Breast (tissue), 4 donors: Measurements from ENCODE around the genes FKTN and TAL2.

- PRO-cap, 3 experiments = no peak in any of the 3 experiments
- RRBS = no CpG with 5 or more reads among the region's 7 CpGs
Measured at GRCh38 chr9:104915097-104915579, 12.8 kb downstream of the ABCA1 start.

DNA sequence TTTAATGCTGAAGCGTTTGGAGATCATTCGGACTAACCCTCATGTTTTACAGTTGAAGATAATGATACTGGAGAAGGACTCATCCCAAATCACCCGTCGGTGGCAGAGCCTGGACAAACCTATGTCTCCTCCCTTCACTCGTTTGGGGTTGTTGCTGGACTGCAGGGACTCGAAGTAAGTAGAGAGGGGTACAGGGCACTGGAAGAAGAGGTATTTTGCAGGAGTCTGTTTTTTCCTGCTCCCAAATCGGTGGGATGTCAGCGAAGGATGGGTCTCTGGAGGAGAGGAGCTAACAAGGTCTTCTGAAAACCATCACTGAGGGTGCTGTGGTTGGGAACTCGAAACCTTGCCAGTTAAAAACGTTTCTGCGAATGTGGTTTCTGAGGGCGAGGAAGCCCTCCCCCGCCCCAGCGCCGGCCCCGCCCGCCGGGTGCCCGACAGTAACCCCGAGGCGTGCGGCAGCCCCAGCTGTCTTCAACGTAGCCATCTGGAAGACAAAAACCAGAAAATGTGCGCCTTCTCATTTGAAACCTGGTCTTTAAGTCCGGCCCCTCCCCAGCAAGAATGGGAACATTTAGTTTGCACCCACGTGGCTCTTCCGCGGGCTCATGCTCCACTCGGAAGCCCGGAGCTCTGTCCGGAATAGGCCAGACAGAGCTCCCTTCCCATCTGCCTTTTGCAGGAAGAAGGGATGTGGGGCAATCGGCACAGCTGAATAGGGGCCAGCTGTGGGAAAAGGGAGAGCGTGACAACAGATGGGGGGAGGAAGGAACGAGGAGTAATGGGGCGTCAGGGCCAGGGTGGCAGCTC, 63.1 kb upstream of the ABCA1 start:
- PRO-cap, 3 experiments = peak in 1 of 3 experiments; most common plus-strand start position 679 of the sequence (in 1); most common minus-strand start position 678 of the sequence (in 1)
- RRBS = 1% methylated on average over 11 of the region's 35 CpGs

DNA sequence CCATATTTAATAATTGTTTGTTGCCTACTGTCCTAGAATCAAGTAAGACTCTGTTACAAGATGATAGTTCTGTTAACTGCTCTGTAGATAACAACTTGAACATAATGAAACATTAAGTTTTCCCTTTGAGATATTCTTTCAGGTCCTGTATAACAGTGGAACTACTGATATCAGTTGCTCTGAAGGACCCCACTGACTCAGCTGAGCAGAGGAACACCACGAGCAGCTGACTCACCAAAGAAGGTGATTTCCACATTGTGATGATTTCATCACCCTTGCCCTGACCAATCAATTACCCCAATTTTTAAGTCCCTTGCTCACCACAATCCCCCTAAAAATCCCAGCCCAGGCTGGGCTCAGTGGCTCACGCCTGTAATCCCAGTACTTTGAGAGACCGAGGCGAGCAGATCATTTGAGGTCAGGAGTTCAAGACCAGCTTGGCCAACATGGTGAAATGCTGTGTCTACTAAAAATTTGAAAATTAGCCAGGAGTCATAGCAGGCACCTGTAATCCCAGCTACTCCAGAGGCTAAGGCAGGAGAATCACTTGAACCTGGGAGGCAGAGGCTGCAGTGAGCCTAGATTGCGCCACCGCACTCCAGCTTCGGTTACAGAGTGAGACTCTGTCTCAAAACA, 125.3 kb upstream of the ABCA1 start:
- PRO-cap, 3 experiments = no peak in any of the 3 experiments
- RRBS = no CpG with 5 or more reads among the region's 7 CpGs

GRCh38 chr9:105259811-105260916, 15.7 kb downstream of the SLC44A1 start:
- PRO-cap, 3 experiments = no peak in any of the 3 experiments
- RRBS = no CpG with 5 or more reads among the region's 2 CpGs

- PRO-cap, 3 experiments = peak in 3 of 3 experiments; most common plus-strand start chr9:105558132 (in 2); most common minus-strand start chr9:105558068 (in 1)
- RRBS = under 1% methylated on average over 8 of the region's 53 CpGs
Measured at GRCh38 chr9:105557739-105558732, at the start of gene FKTN. Gene FKTN (plus strand): TSS chr9:105558131.

GRCh38 chr9:105661969-105662627, at the start of gene TAL2:
Gene TAL2 (plus strand): TSS chr9:105662457.
- PRO-cap, 3 experiments = no peak in any of the 3 experiments
- RRBS = no CpG with 5 or more reads among the region's 7 CpGs

GRCh38 chr9:105911396-105911904, 217.1 kb downstream of the TMEM38B start:
- PRO-cap, 3 experiments = no peak in any of the 3 experiments
- RRBS = no CpG with 5 or more reads among the region's 3 CpGs

GRCh38 chr9:106304571-106304900, 558.4 kb upstream of the ZNF462 start:
- PRO-cap, 3 experiments = no peak in any of the 3 experiments
- RRBS = no CpG with 5 or more reads among the region's 3 CpGs

- PRO-cap, 3 experiments = no peak in any of the 3 experiments
- RRBS = no CpG with 5 or more reads among the region's 7 CpGs
Measured at GRCh38 chr9:106873937-106874717, 11.2 kb downstream of the ZNF462 start.

GRCh38 chr9:107010760-107011238, 147.8 kb downstream of the ZNF462 start:
- PRO-cap, 3 experiments = no peak in any of the 3 experiments
- RRBS = no CpG with 5 or more reads among the region's 4 CpGs

DNA sequence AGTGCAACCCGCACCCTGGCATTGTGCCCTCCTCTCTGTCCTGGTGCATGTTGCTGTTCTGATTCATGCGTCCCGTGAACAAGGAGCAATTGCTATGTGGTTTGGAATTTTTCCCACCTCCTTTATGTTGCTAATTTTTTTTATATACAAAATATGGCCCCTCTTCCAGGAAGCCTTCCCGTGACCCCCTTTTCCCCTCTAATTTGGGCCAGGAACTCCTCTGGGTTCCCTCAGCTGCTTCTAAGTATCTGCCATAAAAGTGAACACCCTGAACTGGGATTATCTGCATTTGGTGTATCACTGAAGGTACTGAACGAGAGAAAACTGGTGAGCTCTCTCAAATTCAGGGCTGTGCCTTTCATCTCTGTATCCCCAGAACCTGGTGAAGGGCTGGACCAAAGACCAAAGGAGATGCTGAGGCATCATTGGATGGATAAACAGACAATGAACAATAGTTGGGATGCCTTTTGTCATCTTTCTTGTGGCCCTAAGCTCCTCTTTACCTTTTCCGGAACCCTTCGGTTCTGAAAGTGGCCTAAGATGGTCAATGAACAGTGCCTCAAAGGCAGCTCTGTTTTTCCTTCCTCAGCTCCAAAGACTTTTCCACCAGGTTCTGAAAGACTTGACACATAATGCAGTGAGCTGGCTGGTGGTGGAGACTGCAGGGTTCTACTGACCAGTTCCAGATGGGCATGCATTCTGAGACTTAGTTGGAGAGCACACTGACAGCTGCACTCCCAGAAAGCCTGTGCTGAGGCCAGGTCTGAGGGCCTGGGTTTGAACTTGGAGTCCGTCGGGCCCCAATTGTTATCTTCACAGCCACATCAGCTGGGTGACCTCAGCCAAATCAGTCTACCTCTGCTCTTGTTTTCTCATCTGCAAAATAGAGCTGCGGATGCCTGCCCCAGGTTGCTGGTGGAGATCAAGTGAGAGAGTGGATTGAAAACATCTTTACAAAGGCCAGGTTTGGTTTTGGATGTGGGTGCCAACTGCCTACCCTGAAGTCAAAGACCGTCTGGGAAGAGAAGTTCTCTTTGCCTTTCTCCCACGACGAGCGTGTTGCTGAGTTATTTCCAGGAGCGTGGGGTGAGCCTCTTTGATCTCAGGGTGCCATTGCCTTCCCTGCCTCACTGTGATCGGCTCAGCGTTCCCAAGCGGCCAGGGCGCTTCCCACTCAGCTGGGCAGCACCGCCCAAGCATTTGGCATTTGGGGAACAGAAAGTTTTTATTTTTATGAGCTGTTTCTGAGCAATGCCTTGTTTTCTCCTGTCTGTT, 54.5 kb downstream of the RAD23B start:
- PRO-cap, 3 experiments = no peak in any of the 3 experiments
- RRBS = no CpG with 5 or more reads among the region's 20 CpGs

- PRO-cap, 3 experiments = no peak in any of the 3 experiments
- RRBS = no CpG with 5 or more reads among the region's 6 CpGs
Measured at GRCh38 chr9:107569054-107569651, 79.6 kb upstream of the KLF4 start.

- PRO-cap, 3 experiments = peak in 3 of 3 experiments; most common plus-strand start chr9:107638021 (in 3); most common minus-strand start chr9:107637724 (in 3)
- RRBS = 4% methylated on average over 24 of the region's 71 CpGs
Measured at GRCh38 chr9:107637312-107638497, 148.1 kb upstream of the KLF4 start.

GRCh38 chr9:107712444-107712878, 222.9 kb upstream of the KLF4 start:
- PRO-cap, 3 experiments = no peak in any of the 3 experiments
- RRBS = no CpG with 5 or more reads among the region's 4 CpGs

GRCh38 chr9:107737665-107738873, 248.5 kb upstream of the KLF4 start:
- PRO-cap, 3 experiments = peak in 1 of 3 experiments; most common plus-strand start chr9:107738642 (in 1)
- RRBS = no CpG with 5 or more reads among the region's 21 CpGs

DNA sequence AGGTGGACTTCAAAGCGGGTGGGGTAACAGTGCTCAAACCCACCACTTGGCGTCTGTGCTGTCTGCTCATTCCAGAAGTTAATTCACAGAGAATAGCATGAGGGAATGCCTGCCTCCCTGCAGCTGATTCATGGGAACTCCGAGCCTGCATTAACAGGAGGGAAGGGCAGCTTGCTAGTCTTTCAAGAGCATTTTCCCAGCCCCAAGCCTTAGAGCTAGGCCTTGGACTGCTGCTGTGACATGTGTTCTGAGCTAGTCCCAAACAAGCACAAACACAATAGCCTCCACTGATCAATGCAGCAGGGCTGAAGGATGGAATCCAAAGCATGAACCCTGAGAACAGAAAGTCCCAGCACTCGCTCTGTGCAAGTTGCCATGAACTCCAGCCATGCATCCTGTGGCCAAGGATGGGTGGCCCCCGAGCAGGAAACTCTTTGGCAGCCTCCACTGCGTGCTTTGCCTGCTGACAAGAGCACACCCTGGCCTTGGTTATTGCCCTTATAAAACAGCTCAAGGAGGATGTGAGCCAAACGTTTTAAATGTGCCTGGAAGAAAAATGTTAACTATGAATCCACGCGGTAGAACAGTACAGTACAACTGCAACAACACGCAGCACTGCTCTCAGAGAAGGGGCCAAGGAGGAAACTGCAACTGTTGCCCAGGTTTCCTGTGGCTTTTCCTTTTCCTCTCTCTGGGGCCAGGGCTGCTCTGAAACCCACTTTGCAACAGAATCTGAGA, 653.1 kb upstream of the KLF4 start:
- PRO-cap, 3 experiments = no peak in any of the 3 experiments
- RRBS = no CpG with 5 or more reads among the region's 10 CpGs

GRCh38 chr9:108156368-108156990, 666.9 kb upstream of the KLF4 start:
- PRO-cap, 3 experiments = no peak in any of the 3 experiments
- RRBS = no CpG with 5 or more reads among the region's 5 CpGs

DNA sequence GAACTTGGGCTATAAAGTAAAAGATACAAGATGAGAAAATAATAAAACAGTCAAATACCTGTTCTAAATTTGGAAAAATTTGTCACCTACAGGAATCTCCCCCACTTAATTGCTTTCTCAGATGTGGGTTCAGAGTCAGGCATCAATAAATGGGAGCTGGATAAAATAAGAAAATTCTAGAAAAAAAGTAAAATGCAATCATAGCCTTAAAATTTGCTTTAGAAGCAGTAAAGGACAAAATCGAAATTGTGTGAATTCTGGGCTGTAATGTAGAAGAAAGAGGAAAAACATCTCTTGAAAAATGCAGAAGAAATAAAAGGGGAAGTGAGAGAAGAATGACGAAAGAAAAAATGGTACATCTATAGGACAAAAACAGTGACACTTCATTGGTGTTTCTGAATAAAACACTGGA, 642.4 kb downstream of the ACTL7B start:
- PRO-cap, 3 experiments = no peak in any of the 3 experiments
- RRBS = no CpG with 5 or more reads among the region's 2 CpGs

DNA sequence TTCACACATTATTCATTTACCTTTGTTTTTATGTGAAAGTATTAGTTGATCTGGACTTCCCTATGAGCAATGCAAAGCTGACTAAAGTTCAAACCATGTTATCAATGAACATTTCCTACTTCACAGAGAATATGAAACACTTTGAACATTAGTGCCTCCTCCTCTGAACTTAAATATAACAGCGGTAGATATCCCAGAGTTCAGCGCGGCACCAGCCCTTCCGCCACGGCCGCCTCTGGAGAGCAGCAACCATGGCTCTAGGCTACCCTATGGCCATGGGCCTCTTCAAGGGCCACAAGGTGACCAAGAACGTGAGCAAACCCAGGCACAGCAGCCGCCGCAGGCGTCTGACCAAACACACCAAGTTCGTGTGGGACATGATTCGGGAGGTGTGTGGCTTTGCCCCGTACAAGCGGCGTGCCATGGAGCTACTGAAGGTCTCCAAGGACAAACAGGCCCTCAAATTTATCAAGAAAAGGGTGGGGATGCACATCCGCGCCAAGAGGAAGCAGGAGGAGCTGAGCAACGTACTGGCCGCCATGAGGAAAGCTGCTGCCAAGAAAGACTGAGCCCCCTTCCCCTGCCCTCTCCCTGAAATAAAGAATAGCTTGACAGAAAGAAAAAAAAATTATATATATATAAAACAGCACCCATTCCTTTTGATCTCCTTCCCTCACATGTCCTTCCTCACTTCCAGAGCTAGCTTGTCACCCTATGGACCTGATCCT, 229.0 kb downstream of the ACTL7B start:
- PRO-cap, 3 experiments = no peak in any of the 3 experiments
- RRBS = no CpG with 5 or more reads among the region's 19 CpGs

DNA sequence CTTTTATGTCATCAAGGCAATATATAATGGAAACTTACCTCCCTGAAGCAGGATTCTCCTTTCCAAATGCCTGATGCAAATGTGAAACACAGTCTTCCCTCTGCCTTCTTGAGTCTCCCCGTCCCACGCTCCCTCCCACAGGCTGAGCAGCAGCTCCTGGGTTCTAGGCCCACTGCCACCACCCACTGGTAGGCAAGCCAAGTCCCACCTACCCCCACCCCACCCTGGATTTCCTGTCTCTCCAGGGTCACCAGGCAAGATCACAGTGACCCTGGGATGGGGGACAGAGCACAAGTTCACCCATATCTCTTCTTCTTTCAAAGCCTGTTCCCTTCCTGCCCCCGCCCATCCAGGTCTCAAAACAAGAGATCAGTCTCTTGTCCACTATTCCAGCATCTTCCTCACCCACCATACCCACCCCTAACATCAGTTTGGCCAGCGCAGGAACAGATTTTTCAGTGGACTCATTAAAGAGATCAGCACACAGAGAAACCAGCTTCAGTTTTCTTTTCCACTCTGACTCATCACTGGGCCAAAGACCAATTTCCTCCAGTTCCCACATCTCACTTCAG, 151.5 kb downstream of the ACTL7B start:
- PRO-cap, 3 experiments = no peak in any of the 3 experiments
- RRBS = no CpG with 5 or more reads among the region's 4 CpGs